Thoracic aorta endothelial cell (primary cell): Measurements from ENCODE around the genes TOPAZ1, LZTFL1 and CCR9.

- CAGE, long polyA plus RNA, result no peak
Observed at GRCh38 chr3:43345133-43345654, 58.9 kb downstream of the SNRK start.

DNA sequence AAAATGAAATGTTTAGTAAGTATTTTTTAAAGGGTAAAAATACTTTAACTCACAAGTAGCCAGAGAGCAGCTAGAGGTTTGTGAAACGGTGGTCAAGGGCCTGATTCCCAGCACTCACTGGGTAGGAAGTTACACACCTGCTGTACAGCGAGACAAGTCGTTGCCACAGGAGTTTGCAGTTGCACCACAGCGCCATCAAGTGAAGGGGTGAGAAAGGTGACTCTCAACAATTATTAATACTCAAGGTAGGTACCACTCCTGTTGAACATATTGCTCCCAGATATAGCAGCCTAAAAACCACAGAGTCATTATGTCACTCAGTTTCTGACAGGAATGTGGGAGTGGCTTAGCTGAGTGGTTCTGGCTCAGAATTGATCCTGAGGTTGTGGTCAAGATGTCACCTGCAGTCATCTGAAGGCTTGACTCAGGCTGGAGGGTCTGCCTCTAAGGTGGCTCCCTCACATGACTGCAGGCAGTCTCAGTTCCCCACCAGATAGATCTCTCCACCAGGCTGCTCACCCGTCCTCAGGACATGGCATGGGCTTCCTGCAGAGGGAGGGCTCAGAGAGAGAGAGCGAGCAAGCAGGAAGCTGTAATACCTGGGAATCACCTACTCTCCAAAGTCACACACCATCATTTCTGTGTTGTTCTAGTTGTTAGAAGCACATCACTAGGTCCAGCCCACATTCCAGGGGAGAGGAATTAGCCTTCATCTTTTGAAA, 16.9 kb upstream of the ANO10 start:
- CAGE, long polyA plus RNA, result no peak

DNA sequence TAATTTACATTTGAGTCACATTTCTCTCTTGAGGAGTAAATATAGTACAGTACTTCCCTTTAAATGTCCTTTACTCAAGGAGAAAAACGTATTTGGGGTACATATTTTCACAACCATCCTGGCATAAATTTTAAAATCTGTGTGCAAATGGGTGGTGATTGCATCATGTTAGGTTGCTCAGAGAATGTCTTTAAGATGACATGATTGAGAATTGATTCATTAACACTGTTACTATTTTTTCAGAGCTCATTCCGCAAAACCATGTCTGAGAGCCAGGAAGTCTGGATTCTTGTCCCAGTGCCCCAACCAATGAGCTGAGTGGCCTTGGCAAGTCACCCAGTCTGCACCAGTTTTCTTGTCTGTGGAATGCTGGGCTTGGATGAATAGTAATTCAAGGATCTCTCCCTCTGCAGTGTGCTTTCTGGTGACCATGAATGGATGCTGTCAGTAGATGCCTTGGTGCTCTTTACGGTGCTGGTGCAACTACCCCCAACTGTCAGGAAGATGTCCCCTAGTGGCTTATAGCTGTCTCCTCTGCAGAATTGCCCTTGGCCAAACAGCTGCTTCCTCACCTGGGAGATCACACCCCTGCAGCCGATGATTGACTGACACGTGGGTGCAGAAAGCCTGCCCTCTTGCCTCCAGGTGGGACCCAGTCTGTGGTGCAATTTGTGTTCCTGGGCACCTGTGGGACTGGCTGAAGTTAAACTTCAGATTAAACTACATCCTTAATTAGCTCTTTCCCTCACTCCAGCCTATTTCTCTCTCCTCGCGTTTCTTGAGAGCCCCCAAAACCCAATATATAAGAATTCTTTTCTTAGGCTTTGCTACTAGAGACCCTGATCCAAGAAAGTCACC, 43.1 kb downstream of the ABHD5 start:
- CAGE, long polyA plus RNA, result no peak

DNA sequence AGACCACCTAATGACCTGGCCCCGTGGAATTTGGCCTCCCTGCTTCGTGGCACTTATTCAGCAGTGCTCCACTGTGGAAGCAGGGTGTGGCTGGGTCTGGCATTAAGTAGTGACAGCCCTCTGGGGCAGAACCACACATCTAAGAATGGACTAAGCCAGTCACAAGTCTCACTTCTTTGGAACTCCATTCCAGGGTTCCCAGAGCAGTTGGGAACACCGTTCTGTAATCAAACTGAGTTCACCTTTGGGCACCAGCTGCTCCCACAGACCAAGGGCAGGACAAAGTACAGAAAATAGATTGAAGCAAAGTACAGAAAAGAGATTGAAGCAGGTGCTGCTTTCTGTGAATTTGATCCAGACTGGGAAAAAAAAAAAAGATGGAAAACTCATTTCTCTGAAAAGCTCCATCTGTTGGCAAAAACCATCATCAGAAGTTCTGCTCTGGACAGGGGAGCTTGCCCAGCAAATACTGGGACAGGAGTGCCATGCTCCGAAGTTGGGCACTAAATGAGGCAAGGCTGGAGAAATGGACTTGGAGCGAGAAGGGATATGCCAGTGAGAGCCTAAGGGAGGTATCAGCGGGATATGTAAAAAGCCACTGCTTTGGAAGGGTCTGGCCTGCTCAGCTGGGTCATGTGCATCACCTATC, 46.5 kb downstream of the ABHD5 start:
- CAGE, long polyA plus RNA, result no peak

DNA sequence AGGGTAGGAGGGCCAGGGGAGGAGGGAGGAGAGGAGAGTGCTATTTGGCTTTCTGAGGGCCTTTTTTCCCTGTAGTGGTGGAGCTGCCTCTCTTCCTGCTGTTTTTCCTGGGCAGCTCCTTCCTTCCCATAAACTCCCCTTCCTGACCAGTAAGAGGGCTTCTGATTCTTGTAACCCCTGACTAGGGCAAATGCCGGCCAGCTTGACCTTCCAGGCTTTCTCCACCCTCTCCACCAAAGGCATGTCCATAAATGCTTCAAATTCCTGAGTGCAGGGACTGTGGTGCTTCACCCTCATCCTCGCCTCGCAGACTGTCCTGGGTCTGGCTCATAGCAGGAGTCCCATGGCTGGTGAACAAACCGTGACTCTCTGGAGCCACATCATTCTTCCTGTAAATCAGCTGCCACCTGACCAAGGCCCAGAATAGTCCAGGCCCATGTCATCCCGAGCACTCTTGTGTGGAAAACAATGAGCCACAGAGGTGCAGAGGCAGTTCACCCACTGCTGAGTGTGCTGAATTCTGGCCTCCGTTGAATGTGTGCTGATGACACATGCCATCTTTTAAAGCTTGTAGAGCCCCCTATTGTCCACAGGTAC, 68.5 kb downstream of the ABHD5 start:
- CAGE, long polyA plus RNA, result no peak

GRCh38 chr3:44241704-44242249, at the start of gene TOPAZ1:
TOPAZ1 (plus strand) TSS chr3:44241886.
- CAGE, long polyA plus RNA, result no peak

DNA sequence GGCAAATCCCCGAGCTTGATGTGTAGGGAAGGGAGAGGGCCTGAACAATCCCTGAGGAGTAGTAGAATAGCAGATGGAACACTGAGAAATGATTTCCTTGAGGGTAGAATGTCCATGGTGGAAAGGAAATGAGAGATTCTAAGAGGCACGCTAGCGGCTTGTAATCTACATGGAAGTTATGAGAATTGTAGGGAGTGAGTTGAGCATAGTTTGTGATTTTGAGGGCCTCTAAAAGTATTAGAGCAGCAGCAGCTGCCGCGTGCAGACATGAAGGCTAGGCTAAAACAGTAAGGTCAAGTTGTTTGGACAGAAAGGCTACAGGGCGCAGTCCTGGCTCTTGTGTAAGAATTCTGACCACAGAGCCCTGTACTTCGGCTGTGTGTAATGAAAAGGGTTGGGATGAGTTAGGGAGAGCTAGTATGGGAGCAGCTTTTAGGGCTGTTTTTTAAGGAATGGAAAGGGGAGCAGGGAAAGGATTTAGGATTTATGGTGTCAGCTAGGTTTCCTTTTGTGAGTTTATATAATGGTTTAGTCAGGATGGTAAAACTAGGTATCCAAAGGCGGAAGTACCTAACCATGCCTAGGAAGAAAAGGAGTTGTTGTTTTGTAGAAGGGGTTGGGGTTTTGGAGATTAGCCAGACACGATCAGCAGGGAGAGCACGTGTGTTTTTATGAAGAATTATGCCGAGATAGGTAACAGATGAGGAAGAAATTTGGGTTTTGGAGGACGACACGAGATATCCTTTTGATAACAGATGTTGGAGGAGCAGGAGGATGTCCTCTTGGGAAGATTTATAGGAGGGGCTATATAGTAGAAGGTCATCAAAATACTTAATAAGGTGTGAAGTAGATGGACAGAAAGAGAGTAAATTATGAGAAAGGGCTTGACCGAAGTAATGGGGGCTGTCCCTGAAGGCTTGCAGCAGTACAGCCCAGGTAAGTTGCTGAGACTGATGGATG, 8.2 kb downstream of the TCAIM start:
- CAGE, long polyA plus RNA, result no peak

DNA sequence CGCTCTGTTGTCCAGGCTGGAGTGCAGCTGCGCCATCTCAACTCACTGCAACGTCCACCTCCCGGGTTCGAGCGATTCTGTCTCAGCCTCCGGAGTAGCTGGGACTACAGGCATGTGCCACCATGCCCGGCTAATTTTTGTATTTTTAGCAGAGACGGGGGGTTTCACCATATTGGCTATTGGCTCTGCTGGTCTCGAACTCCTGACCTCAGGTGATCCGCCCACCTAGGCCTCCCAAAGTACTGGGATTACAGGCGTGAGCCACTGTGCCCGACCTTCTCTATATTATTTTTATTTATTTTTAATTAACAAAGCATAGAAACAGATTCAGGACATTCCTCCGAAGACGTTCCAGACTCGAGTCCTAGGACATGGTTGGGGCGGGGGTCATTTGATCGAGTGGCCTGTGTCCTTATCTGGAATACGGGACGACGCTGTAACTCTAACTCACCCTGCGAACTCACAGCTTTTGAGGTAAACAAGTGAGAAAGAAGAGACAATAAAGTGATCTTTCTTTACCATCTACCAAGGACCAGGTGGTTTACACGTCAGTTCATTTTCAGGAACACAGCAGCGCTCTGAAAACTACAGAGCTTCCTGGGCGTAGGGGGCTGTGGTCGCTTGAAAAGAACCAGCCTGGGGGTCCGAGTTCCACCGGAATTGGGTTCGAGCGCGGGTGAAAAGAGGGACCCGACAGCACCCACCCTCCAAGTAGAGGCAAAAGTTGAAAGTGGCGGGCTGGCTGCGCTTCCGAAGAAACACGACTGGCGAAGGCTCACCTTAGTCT, 510 bp downstream of the KIAA1143 start:
- CAGE, long polyA plus RNA, result no peak

DNA sequence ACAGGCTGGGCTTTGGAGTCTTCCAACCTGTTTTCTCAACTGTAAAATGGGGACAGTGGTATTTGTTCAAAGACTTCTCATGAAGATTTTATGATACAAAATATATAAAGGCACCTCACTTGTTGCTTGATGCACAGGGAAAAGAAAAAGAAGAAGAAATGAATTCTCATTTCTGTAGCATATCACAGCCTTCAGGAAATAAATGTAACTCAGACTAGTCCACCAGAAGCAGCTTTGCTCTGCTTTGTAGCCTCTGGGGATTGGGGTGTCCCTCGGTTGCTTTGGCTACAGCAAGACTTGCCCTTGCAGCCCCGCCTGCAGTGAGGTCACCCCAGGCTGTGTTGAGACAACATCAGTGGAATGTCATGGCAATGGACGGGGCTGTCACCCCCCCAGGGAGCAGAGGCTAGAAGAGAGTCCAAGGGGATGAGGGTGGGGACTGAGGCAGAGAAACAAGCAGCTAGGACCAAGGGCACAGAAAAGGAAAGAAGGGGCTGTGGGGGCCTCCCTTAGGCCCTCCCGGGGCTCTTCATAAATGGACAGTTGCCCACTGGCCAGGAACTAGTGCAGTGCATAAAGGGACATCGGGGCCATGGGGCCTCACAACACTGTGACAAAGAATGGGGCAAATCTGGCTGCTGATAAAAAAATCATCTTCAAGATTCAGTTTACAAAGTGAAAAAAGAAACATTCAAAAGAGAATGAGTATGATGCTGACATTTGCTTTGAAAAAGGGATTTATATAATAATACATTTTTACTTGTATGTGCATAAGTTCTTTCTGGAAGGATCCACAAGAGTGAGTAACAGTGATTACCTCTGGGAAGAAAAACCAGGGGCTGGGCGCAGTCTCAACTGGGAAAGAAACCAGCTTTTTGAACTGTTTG, 943 bp downstream of the CLEC3B start:
- CAGE, long polyA plus RNA, result no peak

DNA sequence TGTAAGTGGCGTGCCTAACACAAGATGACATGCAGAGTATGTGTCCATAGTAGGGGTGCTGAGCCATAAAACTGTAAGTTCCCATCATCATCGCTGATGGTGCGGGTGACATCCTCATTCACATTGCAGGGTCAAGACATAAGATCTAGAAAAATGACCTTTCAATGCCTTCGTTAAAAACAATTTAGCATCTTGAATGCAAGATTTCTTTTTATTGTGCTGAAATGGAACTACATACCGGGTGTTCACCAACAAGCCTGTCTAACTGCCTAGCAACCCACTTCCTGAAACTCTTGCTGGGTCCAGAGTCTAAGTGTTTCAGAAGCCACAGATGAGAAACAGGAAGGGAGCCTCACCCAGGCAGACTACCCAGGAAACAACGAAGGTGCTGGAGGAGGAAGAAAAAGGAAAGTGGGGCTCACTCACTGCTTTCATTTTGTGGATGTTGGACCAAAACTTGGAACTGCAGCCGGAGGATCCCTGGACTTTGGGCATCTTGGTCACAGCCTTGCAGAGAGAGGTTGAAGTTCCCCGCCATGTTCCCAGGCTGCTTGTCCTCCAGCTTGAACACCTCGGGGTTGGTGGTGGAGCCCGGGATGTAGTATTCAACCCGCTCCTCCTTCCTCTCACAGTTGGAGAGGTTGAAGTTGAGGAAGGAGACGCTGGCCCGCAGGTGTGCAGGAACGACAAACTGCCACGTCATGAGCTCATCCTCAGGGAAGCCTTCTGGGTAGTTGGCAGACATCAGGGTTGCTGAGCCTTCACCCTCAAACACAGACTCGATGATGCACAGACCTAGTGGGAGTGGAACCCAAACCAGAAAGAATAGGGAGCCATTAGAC, 35.9 kb downstream of the CDCP1 start:
- CAGE, long polyA plus RNA, result no peak

- CAGE, long polyA plus RNA, result no peak
Observed at GRCh38 chr3:45120118-45120882, 25.9 kb downstream of the CDCP1 start.

- CAGE, long polyA plus RNA, result no peak
Observed at GRCh38 chr3:45125353-45125816, 20.8 kb downstream of the CDCP1 start.

- CAGE, long polyA plus RNA, result no peak
Observed at GRCh38 chr3:45138783-45139422, 7.3 kb downstream of the CDCP1 start.

DNA sequence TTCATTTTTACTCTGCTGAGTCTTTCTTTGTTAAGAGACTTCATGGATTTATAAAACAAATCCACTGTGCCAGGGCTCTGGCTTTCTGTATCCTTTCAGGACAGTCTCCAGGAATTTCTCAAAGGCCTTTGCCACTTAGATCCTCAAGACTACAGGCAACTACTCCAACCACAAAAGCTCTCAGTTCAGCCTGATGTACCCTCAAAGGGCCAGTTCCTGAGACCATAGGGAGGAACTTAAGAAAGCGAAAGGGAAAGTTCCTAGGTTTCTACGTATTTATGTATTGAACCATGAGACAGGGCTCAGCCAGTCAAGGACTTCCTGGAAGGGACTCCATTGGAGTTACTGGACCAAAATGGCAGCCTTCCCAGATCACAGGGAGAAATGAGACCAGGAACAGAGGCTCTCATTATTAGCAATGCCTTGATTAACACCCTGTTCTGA, 1.9 kb downstream of the CDCP1 start:
- CAGE, long polyA plus RNA, result no peak

- CAGE, long polyA plus RNA, result no peak
Observed at GRCh38 chr3:45165399-45165988, 19.3 kb upstream of the CDCP1 start.

- CAGE, long polyA plus RNA, result no peak
Observed at GRCh38 chr3:45653781-45654133, 35.4 kb upstream of the SACM1L start.

- CAGE, long polyA plus RNA, result no peak
Observed at GRCh38 chr3:45688370-45688993, 714 bp upstream of the SACM1L start.

- CAGE, long polyA plus RNA, result no peak
Observed at GRCh38 chr3:45841310-45842436, at the start of gene LZTFL1. LZTFL1 (minus strand) TSS chr3:45842119.

GRCh38 chr3:45886001-45886798, at the start of gene CCR9:
CCR9 (plus strand) TSS chr3:45886543.
- CAGE, long polyA plus RNA, result no peak

DNA sequence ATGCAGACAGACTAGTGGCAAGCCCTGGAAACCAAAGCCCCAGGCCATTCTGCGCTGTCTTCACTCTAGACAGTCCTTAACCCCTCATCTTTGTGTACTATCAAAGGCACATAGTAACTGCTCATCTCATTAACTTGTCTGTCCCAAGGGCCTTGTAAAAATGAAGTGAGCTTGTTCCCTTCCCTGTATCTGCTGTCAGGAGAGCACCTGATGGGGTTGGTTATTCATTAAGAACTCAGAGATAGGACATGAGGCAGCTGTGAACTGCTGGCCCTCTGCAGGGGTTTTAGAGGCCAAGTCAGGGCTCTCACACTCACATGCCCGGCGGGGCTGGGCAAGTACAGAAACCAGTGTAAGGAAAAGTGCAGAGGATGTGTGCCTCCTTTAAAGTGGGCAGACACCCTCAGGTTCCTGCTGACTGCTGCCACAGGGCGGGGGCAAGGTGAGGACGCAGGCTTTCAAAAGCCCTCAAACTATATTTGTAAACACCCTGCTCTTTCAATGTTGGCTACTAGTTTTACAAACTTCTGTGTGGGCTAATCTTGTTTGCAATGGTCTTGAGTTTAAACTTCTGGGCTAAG, 22.3 kb downstream of the CXCR6 start:
- CAGE, long polyA plus RNA, result no peak